Glomerular endothelial cell (primary cell): ENCODE measurements around the genes SLC35F5, DBI and TMEM37.

- RAMPAGE, long total RNA = no peak
Observed at GRCh38 chr2:113197240-113198082, 23.7 kb downstream of the PSD4 start.

DNA sequence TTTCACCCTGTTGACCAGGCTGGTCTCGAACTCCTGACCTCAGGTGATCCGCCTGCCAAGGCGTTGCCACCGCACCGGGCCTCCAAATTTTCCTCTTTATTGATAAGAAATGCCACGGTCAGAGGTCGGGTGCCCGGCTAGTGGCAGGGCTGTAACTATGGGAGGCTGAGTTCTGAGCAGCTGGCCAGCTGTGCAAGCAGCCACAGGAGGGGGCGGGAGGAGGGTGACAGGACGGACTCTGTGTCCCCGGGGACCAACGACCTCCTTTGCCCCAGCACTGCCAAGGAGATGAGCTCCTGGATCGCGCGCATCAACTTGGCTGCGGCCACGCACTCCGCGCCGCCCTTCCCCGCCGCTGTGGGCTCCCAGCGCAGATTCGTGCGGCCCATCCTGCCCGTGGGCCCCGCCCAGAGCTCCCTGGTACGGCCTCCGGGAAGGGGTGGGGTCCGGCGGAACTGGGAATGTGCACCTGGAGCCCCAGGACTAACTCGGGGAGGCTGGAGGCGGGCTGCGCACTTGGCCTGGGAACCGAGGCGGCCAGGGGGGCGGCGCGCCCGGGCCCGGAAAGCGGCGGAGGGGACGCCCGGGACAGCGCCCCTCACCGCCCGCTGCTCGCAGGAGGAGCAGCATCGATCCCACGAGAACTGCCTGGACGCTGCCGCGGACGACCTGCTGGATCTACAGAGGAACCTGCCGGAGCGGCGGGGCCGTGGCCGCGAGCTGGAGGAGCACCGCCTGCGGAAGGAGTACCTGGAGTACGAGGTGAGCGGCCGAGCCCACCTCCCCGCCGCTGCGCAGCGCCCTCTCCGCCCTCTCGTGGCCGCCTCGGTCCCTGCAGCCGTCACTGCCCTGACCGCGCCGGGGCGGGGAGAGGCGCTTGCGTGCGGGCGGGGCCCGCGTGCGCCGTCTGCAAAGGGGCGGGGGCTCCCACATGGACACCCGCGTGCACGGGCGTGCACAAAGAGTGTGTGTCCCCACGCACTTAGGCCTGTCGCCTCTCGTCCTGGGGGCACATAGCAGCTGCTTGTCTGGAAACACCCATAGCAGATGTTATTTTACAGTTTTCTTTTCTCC is 25.0 kb downstream of the PSD4 start:
- RAMPAGE, long total RNA = no peak

DNA sequence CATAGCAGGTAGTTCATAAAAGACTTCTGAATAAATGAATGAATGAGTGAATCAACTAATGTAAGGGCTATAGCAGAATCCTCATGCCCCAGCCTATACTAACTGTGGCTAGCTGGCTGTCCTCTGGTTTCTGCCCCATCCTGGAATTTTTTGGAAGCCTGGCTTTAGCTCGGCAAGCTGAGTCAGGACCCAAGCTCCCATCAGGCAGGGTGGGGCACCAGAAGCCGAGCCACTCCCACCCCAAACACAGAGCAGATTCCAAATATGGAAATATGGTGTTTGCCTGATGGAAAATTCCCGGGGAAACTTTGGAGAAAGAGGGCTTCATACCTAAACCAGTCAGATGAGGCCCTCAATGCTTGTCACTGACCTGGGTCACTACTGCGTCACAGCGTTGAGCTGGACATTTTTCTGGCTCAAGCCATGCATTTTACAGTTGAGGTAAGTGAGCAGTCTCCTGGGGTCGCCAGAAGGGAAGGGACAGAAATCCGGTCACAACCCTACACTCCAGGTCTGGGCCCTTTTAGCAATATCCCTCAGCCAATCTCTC is 37.5 kb downstream of the PSD4 start:
- RAMPAGE, long total RNA = no peak

DNA sequence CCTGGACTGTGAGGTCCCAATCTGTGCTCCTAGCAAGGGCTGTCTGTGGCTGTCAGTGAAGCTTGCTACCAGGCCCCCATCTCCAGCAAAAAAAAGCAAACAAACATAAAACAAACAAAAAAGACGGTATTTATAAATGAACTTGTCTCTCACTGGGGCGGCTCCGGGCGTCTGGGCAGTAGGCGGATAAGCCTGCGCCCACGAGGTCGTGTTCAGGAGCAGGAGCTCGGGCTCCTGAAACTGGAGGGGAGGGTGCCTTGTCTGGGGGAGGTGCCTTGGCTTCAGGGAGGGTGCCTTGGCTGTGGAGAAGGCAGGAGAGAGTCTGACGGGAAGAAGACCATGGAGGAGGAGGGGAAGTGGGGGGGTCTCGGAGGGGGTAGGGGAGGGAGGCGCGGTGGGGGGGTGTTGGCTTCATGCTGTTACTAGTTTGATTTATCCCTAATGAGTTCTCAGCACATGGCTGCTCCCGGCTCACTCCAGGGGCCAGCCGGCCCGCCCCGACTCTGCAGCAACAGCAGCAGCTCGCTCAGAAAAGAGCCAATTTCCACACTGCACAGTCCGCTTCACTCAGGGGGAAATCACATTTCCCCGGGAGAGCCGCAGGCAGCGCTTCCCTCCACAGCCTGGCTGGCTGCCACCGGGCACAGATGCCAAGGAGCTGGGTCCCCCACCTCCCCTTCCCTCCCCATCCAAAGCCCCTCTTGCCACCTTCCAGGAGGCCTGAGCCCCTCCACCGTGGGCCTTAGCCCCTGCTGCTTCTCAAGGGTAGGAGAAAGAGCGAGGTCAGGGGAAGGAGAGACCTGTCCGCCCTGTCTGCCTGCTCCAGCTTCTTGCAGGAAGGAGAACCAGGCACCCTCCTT is 38.7 kb downstream of the PSD4 start:
- RAMPAGE, long total RNA = no peak

GRCh38 chr2:113249125-113249526 is 29.6 kb downstream of the PAX8 start:
- RAMPAGE, long total RNA = no peak

DNA sequence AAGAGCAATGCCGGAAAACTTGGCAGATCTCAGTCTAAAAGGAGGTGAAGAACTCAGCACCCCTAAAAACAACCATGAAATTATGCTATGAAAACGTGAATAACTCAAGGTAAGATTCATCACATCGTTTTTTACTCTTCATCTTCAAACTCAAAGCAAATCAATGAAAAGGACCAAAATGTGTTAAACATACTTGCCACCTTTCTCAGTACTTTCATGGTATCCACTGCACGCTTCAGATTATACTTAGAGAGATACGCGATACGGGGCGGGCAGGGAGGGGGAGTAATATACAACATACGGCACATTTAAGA is 1.0 kb downstream of the SLC35F5 start:
- RAMPAGE, long total RNA = no peak

DNA sequence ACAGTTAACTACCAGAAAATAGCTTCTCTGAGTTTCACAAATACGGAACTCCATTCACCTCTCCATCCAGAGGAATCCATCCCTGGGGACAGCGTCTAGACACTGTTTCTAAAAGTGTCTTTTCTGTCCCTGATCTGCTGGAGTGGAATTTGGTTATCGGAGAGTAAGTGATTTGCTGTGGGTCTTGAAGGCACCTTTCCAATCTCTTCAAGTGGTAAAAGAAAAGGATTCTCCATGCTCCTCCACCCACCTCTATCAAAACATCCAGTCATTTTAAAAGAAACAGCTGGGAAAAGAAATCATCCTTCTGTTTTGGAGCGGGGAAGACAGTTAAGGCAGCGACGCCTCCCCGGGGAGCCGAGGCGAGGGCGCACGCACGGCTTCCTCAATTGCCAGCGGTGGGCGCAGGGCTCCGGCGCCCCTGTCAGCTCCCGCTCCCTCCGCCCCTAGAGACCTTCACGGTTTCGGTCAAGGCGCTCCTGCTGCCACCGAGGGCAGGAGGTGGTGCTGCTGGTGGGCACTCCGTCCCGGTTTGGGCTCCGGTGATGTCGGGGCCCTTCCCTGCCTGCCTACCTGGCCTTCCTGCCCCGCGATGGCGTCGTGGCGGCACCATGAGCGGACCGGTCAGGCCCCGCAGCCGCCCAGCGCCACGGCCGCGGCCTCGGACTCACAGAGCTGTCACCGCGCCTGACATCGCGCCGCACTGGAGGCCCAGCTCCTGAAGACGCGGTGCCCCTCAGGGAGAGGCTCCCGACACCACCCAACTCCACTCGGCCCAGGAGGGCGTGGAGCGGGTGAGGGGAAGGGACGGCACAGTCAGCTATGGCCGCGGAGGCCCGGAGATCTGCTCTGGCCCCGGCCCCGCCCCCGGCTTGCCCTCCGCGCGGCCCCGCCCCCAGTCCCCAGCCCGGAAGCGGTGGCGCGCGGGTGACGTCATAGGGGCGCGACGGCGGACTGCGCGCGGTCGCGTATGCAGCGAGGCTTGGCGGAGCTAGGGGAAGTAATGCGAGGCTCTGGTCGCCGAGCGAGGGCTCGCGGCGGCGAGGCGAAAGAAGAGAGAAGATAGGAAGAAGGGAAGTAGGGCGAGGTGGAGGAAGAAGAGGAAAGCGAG is at the start of gene SLC35F5:
SLC35F5 (minus strand) TSS at position 846 of the 1,111 bp plus-strand sequence.
- RAMPAGE, long total RNA = start-site peak on the minus strand centred at position 773 of the sequence, 94 bp wide, 263 and 183 reads in 2 replicates

GRCh38 chr2:113877455-113877890 is 12.4 kb upstream of the ACTR3 start:
- RAMPAGE, long total RNA = no peak

GRCh38 chr2:113961949-113963216 is 72.5 kb downstream of the ACTR3 start:
- RAMPAGE, long total RNA = no peak

- RAMPAGE, long total RNA = no peak
Observed at GRCh38 chr2:115161203-115162340, 719.1 kb downstream of the DPP10 start.

- RAMPAGE, long total RNA = no peak
Observed at GRCh38 chr2:117815567-117815673, 929 bp downstream of the DDX18 start.

DNA sequence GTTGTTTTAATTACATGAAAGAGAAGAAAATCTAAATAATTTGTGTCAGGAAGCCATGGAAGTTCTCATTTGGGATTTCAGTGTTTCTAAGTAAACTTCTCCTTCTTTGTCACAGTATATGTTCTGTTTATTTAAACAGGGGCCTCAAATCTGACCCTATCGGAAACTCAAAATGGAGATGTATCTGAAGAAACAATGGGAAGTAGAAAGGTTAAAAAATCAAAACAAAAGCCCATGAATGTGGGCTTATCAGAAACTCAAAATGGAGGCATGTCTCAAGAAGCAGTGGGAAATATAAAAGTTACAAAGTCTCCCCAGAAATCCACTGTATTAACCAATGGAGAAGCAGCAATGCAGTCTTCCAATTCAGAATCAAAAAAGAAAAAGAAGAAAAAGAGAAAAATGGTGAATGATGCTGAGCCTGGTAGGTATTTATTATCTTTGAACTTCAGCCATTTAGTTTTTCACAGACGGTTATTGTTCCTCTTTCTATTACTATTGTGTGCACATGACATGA is 2.9 kb downstream of the DDX18 start:
- RAMPAGE, long total RNA = no peak

- RAMPAGE, long total RNA = no peak
Observed at GRCh38 chr2:117981419-117981980, 32.4 kb downstream of the CCDC93 start.

GRCh38 chr2:118774242-118774811 is 73.1 kb downstream of the EN1 start:
- RAMPAGE, long total RNA = no peak

GRCh38 chr2:118842741-118843667 is 4.4 kb downstream of the EN1 start:
- RAMPAGE, long total RNA = no peak

GRCh38 chr2:118913820-118914235 is 28.2 kb upstream of the MARCO start:
- RAMPAGE, long total RNA = no peak

DNA sequence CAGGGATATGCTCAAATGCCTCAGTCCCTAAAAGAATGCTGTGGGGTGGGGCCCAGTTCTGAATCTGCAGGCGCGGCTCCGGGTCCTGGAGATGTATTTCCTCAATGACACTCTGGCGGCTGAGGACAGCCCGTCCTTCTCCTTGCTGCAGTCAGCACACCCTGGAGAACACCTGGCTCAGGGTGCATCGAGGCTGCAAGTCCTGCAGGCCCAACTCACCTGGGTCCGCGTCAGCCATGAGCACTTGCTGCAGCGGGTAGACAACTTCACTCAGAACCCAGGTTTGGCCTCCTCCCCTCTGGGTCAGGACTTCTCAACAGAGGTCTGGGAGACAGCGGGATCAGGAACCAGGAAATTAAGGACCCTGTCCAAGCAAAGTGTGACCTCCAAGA is 28.1 kb downstream of the MARCO start:
- RAMPAGE, long total RNA = no peak

- RAMPAGE, long total RNA = start-site peak on the plus strand at chr2:119366921-119367042, 6,006 and 2,736 reads in 2 replicates
Observed at GRCh38 chr2:119366907-119367982, at the start of gene DBI. TSS of gene DBI (plus strand) at chr2:119366977.

- RAMPAGE, long total RNA = no peak
Observed at GRCh38 chr2:119431049-119431962, at the start of gene TMEM37. TSS of gene TMEM37 (plus strand) at chr2:119431854.

- RAMPAGE, long total RNA = no peak
Observed at GRCh38 chr2:119483289-119483809, 40.9 kb downstream of the SCTR start.